Vermiform appendix (tissue), 1 donor: ENCODE results near the gene C4BPB.

DNA sequence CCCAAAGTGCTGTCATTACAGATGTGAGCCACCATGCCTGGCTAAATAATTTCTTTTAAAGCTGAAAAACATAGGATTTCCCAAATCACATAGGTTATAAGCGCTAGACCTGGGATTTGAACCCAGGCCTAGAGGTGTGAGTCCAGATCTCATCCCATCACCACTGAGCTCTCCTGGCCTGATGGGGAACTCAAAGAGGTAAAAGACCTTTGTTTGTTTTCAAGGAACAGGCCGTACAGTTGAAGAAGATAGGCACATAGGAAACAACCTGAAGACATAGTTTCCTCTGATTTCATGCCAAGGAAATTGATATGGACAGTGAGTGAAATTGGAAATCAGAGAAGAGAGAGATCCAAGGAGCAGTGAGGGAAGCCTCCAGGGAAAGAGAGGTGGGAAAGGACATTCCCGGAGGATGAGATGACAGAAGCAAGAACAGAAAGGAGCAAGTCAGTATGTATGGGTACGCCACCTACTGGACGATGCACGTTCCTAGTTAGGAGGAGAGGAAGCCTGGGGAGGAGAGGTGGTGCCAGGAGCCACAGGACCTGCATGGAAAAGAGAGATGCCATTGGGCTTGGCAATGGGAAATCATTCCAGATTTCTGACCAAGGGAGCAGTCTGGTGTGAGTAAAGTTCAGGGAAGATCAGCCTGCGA lies 27.7 kb downstream of the C1orf116 start:
- PRO-cap = no peak

GRCh38 chr1:207088581-207089851 lies at the start of gene C4BPB:
Gene C4BPB, plus strand, starts transcription at chr1:207088860.
- PRO-cap = no peak

DNA sequence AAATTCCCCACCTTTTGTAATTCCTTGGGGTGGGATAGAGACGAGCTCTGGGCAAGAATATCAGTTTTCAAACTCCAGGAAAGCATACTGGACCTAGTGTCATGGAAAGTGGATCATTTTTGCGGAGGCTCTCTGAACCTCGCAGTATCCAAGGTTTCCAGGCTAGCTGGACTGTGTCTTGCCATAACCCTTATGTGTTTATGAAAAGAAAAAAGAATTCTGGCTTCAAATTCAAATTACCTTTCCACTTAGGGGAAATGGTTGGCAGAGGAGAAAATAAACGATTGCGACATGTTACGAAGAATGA lies 256 bp upstream of the C4BPA start:
- PRO-cap = no peak

- PRO-cap = no peak
These were observed 81.6 kb upstream of the CD55 start for GRCh38 chr1:207239879-207240278.

DNA sequence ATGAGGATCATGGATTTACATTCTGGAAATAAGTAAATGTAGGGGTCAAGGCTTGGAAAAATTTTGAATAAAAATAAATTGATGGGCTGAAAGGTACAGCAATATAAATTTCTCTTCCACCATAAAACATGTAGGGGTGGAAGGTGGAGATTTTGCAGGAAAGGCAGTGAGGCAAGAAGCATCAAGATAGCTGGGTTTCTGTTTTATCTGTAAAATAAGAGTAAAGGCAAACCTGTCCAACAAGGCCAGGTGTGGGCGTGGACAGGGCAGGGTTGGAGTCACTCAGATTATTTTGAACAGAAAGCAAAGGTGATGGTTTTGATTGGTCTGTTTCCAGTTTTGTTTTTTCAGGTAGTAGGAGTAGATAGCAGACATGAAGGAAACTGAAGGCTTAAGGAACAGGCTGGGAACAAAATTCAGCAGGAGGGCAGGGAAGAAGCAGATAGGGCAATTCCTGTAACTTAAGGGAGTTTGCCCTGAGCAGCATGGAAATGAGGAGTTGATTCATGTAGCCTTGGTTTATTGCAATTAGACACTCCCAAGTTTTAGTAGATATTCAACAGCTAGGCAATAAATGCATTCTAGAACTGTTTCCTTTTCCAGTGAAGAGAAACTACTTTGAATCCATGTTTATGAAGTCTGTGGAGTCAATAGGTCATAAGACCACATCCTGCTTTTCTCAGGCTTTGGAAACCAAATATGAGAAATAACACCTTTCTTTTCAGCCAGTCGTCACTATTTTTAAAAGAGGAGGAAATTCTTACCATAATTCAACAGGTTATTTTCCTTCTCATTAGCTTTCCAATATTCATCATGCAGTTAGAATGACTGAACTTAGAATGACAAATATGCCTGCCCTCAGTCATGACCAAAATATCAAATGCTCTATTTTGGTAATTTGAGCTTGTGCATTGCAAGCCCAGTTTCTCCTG lies 38.8 kb upstream of the CD55 start:
- PRO-cap = bidirectional peak, plus-strand start at position 637 of the sequence, minus-strand start at position 385 of the sequence

- PRO-cap = no peak
These were observed 4.7 kb upstream of the CD55 start for GRCh38 chr1:207316558-207317315.

DNA sequence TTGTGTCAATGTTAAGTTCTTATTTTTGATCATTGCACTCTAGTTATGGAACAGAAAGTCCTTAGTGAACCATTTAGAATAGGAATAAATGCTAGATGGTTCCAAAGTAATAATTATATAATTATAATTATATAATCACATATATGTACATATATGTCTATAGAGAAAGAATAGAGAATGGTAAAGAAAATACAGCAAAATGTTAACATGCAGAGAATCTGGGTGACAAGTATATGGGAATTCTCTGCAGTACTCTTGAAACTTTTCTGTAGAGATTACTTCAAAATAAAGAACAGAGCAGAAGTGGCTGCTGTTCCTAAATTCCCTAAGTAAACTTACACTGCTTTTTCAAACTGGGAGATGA lies 577 bp upstream of the CR2 start:
- PRO-cap = no peak

- PRO-cap = no peak
These were observed 23.7 kb downstream of the CR1 start for GRCh38 chr1:207519593-207520192.

- PRO-cap = no peak
These were observed 14.4 kb upstream of the CD46 start for GRCh38 chr1:207737502-207737790.

GRCh38 chr1:207831482-207831817 lies 79.5 kb downstream of the CD34 start:
- PRO-cap = no peak

- PRO-cap = no peak
These were observed 57.6 kb downstream of the CD34 start for GRCh38 chr1:207853353-207853721.

DNA sequence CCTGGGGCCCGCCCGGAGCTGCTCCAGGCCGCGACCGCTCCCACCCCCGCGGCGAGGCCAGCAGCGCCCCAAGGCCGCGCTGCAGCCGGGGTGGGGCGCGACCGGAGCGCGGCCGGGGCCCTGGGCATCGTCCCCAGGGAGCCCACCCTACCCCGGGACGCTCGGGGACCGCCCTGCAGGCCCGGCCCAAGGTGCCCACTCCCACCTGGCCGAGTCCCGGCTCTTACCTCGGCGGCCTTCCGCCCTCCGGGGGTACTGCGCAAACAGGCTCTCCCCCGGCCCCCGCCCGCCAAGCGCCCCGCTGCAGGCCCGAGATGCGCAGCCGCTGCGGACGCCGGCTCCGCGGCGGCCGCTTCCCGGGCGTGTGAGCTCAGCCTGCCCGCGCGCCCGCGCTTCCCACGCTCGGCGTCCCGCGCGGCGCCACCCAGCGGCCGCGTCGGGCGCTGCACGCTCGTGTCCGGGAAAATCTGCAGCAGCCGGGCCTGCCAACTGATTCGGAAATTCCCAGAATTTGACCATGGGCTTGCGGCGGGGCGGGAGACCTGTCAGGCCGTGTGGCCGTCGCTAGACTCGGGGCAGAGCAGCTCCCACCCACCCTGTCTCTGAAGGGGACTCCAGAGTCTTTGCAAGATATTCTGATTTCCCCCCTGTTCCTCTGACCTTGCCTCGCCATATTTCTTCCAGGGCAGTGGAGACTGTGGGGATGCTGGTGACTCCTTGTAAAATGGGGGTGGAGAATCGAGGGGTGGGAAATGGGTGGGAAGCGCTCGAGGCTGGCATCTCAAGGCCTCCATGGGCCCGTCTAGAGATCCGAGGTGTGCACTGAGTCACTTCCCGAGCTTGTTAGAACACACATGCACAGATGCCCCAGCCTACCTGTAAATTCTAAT lies 41.9 kb downstream of the CD34 start:
- PRO-cap = bidirectional peak, plus-strand start at position 548 of the sequence, minus-strand start at position 366 of the sequence

DNA sequence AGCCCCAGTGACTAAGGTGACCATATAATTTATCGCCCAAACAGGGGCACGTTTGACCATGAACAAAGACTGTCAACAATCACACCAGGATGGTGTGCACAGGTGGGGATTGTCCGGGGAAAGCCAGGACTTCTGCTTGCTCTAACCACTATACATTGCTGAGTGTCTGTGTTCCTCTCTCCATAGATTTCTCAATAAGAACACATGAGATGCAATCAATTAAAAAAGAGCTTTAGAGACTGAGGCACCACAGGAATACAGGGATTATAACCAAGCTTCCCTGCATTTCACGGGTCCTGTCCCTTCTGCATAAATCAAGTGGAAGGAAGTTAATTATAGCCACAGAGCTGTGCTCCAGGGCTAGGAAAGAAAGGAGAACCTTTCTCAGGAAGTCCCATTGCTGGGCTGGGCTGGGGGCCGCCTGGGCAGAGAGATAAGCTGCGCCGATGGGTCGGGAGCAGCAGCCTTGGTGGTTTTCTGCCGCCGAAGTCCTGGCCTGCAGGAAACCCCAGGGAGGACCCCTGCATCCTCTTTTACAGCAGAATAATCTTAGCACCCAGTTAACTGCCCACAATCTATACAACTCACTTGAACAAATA lies 12.5 kb upstream of the CD34 start:
- PRO-cap = no peak

DNA sequence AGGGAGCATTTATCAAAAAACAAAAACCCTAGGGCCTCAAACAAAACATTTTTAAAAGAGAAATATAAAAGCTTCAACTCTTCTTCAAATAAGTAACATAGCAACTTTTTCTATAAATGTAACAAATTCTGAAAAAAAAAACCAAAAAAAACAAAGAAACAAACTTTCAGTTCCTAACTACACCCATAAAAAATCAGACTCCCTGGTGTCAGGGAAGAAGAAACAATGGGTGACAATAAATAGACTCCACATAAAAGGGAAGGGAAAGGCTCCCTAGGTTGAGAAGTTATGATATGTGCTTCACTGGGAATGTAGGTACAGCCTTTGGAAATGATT lies 50.7 kb upstream of the CD34 start:
- PRO-cap = no peak

- PRO-cap = bidirectional peak, plus-strand start at chr1:207963763, minus-strand start at chr1:207963649
These were observed 52.6 kb upstream of the CD34 start for GRCh38 chr1:207963247-207964277.

DNA sequence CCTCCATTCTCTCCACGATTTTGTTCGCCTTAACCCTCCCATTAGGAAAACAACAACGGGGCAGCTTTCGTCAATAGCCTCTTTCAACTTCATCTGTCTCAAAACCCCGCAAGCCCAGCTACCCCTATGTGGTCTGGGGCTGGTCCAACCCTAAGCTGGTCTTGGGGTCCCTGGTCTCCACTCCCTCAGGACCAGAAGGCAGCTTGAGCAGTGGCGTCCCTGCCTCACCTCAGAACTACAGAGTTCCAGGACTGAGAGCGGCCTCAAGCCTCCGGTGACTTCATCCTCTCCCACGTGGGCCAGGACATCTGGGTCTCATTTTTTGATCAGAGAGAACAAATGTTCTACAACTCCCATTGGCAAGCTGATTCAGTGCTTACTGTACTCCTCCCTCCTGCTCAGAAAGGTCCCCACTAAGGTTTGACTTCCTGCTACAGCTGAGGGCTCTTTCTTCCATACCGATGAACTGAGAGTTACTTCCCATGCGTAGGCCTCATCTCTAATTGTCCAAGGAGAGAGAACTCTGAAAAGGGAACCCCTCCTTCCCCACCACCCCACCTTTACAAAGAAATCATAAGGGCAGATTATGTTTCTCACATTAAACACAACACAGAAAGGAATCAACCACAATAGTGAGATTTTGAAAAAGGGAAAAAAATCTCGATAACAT lies 78.5 kb downstream of the PLXNA2 start:
- PRO-cap = no peak

DNA sequence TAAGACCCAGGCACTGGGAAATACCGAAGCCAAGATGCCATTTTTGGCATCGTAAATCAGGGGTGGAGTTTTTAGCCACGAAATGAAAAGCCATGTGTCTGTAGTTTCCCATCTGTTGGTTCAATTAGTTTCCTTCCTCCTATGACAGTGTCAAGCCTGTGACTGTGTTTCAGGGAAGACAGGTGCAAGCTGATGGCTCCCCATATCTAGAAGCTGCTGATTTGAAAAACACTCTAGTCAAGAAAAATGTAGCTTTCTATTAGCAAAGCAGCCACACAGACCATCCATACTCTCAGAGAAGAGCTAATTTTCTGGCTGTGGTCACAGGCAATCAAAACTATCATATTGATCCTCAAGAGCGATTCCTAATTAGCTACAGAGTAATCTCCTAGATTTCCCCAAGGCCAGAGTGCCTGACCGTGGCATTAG lies 480.3 kb upstream of the CAMK1G start:
- PRO-cap = no peak

GRCh38 chr1:209642293-209642649 lies 10.0 kb downstream of the LAMB3 start:
- PRO-cap = no peak

DNA sequence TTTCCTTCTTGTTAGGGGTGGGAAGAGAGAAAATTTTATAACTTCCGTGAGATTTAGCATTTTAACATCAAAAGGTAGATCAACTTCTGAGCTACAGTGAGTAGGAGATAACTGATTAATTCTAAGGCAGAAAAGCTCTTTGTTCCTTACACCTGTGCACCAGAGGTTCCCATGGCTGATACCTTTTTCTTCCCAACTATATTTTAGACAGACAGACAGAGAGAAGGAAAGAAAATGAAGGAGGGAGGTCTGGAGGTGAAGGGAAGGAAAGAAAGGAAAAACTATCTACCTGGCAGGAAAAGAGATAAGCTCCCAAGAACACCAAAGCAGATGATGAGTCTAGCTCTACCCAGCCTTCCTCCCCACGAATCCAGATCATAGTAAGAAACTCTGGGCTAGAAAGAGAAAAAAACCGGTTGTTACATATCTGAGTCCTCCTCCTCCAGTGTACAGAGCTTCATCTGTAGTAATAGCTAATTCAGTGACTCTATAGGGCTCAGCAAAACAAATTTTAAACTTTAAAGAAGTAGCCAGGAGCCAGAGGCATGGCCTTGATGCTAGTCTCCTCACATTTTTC lies 1.5 kb downstream of the G0S2 start:
- PRO-cap = no peak

- PRO-cap = no peak
These were observed 3.9 kb downstream of the IRF6 start for GRCh38 chr1:209801798-209802633.